Left lobe of liver (tissue), 1 donor: ENCODE results near the genes ODF2L and CLCA1.

DNA sequence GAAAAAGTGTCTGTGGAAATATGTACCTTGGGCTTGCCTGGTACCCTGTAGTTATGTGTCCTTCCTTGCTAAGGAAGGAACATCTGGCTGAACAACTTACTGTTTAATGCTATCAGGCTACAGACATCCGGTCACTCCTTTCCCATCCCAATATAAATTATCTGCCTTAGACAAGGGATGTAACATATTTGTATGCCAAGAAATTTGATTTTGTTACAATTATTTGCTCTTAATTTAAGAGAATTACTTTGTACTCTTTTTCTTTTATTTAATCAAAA, 367.8 kb upstream of the ADGRL2 start:
- PRO-cap, result no peak

DNA sequence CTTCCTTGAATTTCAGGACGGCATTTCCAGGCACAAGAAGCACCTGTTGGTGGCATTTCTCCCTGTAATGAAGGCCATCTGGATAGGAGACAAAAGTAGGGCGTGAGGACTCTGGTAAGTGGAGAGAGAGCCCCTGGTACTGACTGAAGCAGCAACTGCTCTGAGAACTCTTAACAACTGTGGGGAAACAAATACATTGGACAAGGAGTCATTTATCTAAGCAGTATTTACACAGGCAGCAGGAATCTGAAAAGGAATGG, 361.7 kb downstream of the ADGRL2 start:
- PRO-cap, result no peak

DNA sequence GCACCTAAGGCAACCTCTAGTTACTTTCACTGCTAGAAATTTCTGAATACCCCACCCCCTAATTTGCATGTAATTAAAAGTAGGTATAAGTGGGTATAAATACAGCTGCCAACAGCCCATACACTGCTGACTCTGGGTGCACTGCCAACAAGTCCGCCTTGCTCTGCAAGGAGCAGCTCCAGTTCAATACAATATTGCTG, 981.8 kb downstream of the ADGRL2 start:
- PRO-cap, result unidirectional peak, plus-strand start at position 126 of the sequence

- PRO-cap, result no peak
These were observed 1037.1 kb downstream of the ADGRL2 start for GRCh38 chr1:82837851-82838213.

DNA sequence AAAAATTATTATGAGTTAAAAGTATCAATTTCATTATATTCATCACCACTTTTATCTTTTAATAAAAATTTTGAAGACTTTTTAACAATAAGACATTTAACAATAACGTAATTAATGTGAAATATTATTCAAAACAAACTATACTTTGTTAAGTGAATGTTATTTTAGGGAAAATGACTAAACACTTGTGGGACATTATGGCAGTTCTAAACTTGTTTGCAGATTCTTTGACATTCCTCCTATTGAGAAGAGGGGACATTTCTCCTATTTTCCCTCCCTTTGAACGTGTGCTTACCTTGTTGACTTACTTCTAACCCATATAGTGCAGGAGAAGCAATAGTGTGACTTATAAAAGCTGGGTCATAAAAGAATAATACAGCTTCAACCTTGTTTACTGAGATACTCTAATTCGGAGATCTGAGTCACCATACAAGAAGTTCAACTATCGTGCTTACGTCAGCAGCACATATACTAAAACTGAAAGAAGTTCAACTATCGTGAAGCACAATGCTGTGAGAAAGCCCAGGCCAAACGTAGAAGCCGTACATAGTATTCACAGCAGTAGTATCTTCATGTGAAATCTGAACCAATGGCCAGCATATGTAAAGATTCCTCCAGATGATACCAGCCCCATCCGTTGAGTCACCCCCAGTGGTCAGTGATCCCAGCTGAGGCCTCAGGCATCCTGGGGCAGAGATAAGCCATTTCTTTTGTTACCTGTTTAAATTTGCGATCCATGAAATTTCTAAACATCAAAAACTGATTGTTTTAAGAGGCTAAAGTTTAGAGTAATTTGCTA, 54.2 kb upstream of the SAMD13 start:
- PRO-cap, result no peak

DNA sequence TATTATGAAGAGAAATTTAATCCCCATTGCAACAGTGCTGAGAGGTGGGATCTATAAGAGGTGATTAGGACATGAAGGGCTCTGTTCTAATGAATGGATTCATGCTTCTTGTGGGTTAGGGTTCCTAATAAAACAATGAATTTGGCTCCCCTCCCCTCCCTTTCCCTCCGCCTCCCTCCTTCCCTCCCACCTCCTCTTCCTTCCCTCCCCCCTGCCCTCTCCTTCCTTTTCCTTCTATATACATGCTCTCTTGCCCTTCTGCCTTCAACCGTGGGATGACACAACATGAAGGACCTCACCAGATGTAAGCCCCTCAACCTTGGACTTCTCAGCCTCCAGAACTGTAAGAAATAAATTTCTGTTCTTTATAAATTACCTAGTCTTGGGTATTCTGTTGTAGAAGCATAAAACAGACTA, 26.8 kb upstream of the SAMD13 start:
- PRO-cap, result no peak

GRCh38 chr1:84299446-84299738, 2.1 kb upstream of the SAMD13 start:
- PRO-cap, result no peak

DNA sequence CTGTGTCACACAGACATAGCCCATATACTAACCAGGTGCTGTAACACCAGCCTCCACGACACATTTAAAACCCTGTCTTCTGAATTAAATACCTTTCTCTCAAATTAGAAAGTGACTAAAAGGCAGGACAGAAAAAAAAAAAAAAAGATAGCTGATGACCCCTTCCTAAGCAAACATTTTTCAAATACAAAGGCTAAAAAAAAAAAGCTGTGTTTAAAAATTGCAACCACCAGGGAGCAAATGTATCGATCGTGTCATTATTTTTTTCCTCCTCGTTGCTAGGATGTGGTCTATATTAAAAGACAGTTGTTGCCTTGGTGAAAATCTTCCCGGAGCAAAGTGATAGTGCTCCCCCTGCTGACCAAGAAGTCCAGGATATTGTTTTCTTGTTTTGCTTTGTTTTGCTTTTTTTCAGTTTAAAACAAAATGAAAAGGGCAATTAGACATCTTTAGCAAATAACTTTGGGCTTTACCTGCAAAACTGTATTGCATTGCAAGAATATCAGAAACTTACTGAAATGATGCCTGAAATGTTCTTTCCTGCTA, 35.4 kb downstream of the DNASE2B start:
- PRO-cap, result no peak

DNA sequence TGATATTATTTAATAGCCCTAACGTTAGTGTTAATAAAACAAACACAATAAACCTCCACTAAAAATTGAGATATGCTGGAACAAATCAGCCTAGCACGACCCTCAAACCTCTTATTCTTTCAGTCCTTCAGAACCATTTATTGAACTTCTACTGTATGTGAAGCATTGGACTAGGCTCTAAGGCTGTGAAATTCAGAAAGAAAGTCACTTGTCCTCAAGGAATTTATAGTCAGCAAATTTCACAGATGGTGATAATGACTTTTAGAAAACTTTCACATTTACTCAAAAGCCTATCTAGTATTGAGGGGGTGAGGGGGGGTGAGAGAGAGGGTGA, 66.1 kb upstream of the SSX2IP start:
- PRO-cap, result no peak

- PRO-cap, result unidirectional peak, plus-strand start at chr1:84945176
These were observed 51.8 kb downstream of the MCOLN2 start for GRCh38 chr1:84945053-84945667.

DNA sequence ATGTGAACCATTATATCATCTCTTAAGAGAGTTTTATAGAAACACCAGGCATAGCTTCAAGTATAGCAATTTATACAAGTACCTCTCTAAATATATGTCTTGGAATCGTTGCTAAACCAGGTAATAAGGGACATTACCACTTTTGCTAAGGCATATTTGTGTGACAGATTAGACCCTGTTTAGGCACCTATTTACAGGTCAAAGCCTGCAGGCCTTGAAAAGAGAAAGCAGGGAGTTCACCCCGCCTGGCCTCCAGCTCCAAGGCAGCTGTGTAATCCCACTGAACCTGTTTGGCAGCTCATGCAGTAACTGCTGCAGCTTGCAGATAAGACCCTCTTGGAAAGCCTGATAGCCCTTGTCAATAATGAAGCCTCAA, 24.1 kb upstream of the SYDE2 start:
- PRO-cap, result no peak

GRCh38 chr1:85273550-85274260, 2.7 kb downstream of the BCL10 start:
- PRO-cap, result no peak

GRCh38 chr1:85289868-85290469, 13.5 kb upstream of the BCL10 start:
- PRO-cap, result no peak

DNA sequence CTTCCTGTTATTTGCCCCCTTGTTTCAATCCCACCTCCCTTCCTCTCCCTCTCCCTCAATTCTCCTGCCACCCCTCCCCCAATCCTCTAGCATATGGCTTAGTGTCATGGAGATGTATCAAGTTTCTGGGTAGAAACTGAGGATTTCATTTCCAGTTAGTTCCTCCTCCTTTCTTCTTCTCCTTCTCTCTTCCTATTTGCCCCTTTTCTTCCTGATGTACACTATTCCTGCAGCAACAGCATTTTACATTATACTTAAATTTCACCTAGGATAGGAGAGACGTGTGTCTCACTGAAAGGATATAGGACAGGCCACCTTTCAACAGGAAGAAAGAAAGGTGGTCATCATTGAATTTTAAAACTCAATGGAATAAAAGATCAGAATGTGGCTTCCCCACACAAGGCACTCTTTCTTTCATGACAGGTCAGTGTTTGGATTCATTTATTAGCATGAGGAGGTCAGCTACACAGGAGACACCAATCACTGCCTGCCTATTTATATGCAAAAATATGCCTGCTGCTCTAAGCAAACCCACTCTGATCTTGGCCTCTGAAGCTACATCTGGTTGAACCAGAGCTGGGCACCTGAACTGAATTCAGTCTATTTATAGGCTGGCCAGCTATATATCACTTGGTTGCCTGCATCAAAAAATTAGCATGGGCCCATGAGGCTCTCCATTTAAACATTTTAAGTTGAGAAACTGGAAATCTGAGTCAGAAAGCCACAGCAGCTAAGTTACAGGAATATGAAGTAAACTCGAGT, 18.1 kb downstream of the DDAH1 start:
- PRO-cap, result no peak

DNA sequence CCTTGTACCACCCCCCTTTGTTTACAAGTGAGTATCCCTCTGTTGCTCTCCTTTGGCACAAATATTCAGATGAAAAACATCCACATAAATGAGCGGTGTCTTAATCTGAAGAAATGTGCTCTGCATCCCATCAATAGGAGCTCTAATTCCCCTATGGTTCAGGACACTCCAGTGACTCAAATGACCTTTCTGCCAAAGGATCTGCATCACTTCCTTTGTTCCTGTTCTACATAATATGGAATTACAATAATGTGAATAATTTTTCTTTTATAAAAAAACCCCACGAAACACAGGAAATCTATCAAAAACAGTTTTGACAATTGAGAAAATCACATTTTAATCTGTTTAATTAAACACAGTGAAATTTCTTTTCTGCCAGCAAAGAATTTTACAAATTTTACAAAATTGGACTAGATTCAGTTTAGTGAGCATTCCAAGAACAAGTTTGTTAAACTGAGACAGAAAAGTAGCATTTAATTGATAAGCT, 16.5 kb downstream of the DDAH1 start:
- PRO-cap, result no peak

DNA sequence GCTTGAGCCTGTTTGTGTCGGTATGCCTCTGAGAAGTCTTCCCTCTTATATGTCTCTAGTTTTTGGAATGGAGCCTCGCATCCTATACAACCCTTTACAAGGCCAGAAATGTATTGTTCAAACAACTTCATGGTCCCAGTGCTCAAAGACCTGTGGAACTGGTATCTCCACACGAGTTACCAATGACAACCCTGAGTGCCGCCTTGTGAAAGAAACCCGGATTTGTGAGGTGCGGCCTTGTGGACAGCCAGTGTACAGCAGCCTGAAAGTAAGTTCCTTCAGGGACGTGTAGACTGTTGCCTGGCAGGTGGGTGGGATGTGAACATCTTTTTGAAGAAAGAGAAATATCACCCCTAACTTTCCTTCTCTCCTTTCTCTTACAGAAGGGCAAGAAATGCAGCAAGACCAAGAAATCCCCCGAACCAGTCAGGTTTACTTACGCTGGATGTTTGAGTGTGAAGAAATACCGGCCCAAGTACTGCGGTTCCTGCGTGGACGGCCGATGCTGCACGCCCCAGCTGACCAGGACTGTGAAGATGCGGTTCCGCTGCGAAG, 1.9 kb downstream of the CCN1 start:
- PRO-cap, result no peak

- PRO-cap, result no peak
These were observed 35.2 kb downstream of the CCN1 start for GRCh38 chr1:85615763-85616222.

DNA sequence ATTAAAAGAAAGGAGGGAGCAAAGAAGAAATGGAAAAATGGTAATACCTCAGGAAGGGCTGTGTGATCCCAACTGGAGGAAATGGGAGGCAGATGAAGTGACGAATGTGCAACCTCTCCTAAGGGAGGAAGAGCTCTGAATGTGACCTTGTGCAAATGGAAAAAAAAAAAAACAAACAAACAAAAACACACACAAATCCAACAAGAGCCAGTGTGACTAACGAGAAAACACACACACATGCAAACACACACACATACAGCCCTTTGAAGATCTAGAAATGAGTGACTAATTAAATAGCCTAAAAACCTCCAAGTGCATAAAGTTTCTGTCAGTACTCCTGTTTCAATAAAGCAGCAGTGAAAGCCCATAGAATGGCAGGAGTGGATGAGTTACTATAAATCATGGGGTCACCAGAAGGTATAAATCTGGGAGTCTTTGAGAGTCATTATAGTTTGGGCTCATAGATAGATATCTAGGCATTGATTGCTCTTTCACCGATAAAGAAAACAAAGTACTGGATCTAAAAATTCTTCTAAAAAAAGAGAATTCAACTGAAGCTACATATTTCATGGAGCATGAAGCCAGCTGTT, 49.1 kb downstream of the CCN1 start:
- PRO-cap, result bidirectional peak, plus-strand start at position 210 of the sequence, minus-strand start at position 80 of the sequence

- PRO-cap, result bidirectional peak, plus-strand start at chr1:86396410, minus-strand start at chr1:86396283
These were observed at the start of gene ODF2L for GRCh38 chr1:86395692-86396818. ODF2L (minus strand) TSS chr1:86396323.

DNA sequence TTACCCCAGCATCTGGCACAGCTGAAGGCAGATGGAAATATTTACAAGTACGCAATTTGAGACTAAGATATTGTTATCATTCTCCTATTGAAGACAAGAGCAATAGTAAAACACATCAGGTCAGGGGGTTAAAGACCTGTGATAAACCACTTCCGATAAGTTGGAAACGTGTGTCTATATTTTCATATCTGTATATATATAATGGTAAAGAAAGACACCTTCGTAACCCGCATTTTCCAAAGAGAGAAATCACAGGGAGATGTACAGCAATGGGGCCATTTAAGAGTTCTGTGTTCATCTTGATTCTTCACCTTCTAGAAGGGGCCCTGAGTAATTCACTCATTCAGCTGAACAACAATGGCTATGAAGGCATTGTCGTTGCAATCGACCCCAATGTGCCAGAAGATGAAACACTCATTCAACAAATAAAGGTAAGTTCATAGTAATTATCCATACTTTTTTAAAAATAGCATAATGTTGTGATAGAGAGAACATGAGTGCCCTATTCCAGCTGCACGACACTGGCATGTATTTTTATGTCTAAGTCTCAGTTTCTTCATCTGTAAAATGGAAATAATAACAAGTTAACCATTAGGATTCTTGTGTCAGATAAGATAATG, at the start of gene CLCA1:
Gene CLCA1 (plus strand): TSS at position 225 of the 620 bp plus-strand sequence.
- PRO-cap, result no peak